Measurements from ENCODE around the gene PRR5.

DNA sequence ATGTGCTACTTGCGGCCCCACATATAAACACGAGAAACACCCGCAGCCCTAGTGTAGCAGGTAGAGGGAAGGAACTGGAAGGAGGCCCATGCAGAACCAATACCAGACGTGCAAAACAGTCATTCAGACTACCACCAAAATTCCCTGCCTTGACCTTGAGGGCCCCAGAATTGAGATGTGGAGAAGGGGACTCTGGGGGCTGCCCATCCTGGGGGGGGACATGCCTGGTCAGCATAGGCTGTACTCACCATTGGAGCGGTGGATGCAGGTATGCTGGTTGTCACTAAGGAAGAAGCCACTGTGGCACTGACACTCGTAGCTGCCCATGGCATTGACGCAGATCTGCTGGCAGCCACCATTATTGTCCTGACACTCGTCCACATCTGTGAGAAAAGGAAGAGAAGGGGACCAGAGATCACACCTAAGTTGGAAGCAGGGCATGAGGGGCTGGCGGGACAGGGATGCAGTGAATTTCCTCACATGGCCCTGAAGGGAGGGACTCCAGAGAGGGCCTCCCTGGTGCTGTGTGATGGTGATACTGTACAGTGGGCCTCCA, 52.3 kb downstream of the SCUBE1 start:
- RRBS: no CpG with 5 or more reads among the region's 9 CpGs
CAGE:
- cytosol, long polyA plus RNA: no peak
- long polyA plus RNA: no peak
- nucleus, long polyA plus RNA: no peak

DNA sequence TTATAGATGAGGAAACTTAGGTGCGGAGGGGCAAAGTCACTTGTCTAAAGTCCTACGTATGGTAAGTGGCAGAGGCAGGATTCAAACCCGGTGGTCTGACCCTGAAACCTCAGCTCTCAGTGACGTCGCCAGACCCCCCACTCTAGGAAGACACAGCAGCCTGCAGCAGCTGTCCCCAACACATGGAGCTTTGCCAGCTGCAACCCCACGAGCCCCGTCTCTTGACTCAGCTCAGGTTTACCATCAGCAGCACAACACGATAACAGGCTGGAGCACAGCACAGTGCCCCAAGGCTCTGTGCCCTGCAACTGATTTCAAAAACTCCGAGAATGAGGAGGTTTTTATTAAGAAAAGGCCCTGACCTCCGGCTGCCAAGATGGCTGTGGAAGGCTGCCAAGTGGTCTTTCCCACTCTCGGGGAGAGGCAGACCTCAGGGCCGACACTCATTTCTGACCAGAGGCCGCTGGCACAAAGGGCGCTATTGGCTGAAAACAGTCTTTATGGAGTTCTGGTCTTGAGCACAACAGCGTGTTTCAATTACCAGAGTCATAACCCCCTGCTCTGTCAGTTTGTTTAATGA, 51.2 kb downstream of the SCUBE1 start:
- RRBS: no CpG with 5 or more reads among the region's 15 CpGs
CAGE:
- cytosol, long polyA plus RNA: no peak
- long polyA plus RNA: no peak
- nucleus, long polyA plus RNA: no peak

GRCh38 chr22:44011952-44012606, 12.0 kb upstream of the PARVB start:
- RRBS: no CpG with 5 or more reads among the region's 6 CpGs
CAGE:
- cytosol, long polyA plus RNA: no peak
- long polyA plus RNA: no peak
- nucleus, long polyA plus RNA: no peak

DNA sequence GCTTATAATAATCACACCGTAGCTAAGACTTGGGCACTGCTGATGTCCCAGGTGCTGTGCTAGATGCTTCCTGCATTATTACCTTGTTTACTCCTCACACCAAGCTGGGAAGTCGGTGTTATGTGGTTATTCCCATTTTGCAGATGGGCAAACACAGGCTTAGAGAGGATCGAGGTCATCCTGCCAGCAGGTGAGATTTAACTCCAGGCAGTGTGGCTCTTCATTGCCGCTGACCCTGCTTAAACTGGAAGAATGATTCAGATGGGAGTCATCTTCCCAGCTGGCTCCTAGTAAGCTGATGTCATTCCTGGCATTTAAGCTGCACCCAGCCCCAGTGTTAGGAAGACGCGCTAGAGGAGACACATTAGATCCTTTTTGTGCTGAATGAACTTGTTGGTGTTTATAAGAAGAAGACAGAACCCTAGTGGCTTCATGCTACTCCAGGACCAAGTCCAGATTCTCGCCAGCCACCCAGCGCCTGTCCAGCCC, 13.4 kb downstream of the PARVB start:
- RRBS: no CpG with 5 or more reads among the region's 8 CpGs
CAGE:
- cytosol, long polyA plus RNA: no peak
- long polyA plus RNA: no peak
- nucleus, long polyA plus RNA: no peak

- RRBS: no CpG with 5 or more reads among the region's 11 CpGs
CAGE:
- cytosol, long polyA plus RNA: no peak
- long polyA plus RNA: no peak
- nucleus, long polyA plus RNA: no peak
Observed at GRCh38 chr22:44057304-44057785, 33.2 kb downstream of the PARVB start.

DNA sequence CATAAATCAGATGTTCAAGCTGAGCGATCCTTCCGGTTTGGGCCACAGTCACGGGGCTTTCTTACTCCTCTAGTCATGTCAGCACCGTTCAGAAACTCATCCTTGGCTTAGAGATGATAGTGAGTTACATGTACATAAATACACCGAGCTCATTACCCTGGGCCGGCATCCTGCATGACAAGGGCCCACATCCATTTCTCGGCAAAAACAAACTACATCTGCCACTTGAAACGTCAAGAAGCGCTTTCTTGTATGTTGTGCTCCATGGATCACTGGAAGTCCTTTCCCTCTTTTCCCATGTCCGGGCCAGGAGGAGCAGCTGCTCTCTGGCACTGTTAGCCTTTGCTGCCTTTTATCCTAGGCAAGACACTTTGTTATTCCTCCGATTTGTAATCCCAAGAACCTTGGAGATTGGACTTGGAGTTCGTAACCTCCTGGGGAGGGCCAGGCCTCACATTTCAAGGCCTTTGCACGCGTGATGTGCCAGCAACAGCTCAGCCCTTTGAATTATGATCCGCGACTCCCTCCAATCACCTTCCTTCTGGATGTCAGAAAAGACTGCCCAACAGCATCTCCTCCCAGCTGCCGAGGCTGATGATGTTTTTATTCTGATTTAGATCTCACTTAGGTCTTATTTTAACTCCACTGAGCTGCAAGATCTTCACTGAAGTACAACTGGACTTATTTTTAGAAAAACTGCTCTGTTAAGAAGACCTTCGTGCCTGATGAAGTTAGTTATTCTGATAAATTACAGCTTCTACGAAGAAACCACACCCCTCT, 62.1 kb downstream of the PARVB start:
- RRBS: no CpG with 5 or more reads among the region's 19 CpGs
CAGE:
- cytosol, long polyA plus RNA: no peak
- long polyA plus RNA: no peak
- nucleus, long polyA plus RNA: no peak

DNA sequence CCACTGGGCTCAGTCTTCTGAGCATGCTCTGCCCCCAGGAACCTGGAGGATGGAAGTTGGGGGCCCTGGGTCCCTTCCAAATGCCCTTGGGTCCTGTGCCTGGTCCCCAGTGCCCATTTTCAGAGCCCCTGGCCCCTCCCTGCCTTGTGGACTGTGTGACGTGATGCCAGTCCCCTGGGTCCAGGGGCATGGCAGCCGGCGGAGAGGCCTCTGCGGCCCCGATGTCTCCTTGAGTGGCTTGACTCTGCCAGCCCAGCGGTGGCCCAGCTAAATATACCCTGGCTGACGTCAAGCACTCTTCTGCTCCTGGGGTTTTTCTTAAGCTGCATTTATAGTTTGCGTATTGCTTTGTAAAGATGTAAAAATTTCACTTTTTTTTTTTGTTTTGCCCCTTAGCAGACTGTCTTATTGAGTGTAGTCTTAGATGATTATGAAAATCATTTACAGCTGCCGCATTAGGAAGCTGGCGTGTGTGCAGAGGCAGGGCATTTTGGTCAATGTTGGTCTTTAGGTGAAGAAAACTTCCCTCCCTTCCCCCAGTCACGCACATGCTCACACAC, 35.1 kb upstream of the PARVG start:
- RRBS: no CpG with 5 or more reads among the region's 11 CpGs
CAGE:
- cytosol, long polyA plus RNA: no peak
- long polyA plus RNA: no peak
- nucleus, long polyA plus RNA: no peak

DNA sequence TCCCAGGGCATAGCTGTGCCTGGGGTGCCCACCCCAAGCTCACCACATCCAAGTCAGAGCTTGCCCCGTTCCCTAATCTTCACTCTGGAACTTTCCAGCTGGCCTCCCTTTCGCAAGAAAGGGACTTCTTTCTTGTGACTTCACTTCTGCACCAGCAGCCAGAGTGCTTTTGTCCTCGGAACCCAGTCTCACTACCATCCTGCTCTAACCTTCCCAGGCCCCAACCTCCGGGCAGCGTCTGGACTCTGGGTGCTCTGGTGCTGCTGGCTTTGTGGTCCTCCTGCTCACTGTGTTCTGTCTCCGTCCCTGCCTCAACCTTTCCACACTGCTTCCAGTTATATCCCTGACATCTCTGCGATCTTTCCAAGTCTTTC, 30.9 kb downstream of the PARVG start:
- RRBS: no CpG with 5 or more reads among the region's 7 CpGs
CAGE:
- cytosol, long polyA plus RNA: no peak
- long polyA plus RNA: no peak
- nucleus, long polyA plus RNA: no peak

DNA sequence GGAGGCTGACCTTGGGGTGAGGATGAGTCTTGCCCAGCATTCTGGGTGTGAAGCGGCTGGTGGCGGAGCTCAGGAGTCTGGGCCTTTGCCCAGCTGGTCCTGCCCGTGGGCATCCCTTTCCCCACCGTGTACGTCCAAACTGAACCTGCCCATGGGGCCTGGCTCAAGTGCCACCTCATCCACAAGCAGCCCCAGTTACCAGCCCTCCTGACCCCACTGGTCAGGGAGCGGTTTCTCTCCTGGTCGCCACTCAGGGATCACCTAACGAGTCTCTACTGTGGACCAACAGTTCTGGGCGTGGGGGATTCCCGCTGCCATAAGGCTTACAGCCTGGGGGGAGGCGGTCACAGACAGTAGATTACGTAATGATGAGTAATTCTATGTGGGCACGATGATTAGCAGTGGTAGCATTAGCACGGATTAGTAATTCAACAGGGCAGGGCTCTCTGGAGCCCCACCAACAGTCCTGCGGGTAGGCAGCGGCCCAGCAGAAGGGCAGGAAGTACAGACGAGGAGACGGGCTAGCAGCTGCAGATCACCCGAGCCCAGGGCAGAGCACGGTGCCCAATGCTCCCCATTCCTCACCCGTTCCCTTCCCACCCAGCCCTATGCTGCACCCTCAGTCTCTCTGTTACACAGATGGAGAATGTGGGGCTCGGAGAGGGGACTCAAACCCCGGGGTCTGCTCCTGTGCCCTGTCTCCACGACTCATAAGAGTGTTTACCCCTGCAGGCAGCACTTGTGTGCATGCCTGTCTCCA, 3.7 kb downstream of the SHISAL1 start:
- RRBS: no CpG with 5 or more reads among the region's 24 CpGs
CAGE:
- cytosol, long polyA plus RNA: no peak
- long polyA plus RNA: no peak
- nucleus, long polyA plus RNA: no peak

- RRBS: 3% methylated on average over 61 of the region's 129 CpGs
CAGE:
- cytosol, long polyA plus RNA: no peak
- long polyA plus RNA: no peak
- nucleus, long polyA plus RNA: no peak
Observed at GRCh38 chr22:44330548-44331779, 18.2 kb upstream of the SHISAL1 start.

GRCh38 chr22:44658309-44658922, 43.6 kb upstream of the PRR5 start:
- RRBS: 42% methylated on average over 1 of the region's 14 CpGs
CAGE:
- cytosol, long polyA plus RNA: no peak
- long polyA plus RNA: no peak
- nucleus, long polyA plus RNA: no peak

DNA sequence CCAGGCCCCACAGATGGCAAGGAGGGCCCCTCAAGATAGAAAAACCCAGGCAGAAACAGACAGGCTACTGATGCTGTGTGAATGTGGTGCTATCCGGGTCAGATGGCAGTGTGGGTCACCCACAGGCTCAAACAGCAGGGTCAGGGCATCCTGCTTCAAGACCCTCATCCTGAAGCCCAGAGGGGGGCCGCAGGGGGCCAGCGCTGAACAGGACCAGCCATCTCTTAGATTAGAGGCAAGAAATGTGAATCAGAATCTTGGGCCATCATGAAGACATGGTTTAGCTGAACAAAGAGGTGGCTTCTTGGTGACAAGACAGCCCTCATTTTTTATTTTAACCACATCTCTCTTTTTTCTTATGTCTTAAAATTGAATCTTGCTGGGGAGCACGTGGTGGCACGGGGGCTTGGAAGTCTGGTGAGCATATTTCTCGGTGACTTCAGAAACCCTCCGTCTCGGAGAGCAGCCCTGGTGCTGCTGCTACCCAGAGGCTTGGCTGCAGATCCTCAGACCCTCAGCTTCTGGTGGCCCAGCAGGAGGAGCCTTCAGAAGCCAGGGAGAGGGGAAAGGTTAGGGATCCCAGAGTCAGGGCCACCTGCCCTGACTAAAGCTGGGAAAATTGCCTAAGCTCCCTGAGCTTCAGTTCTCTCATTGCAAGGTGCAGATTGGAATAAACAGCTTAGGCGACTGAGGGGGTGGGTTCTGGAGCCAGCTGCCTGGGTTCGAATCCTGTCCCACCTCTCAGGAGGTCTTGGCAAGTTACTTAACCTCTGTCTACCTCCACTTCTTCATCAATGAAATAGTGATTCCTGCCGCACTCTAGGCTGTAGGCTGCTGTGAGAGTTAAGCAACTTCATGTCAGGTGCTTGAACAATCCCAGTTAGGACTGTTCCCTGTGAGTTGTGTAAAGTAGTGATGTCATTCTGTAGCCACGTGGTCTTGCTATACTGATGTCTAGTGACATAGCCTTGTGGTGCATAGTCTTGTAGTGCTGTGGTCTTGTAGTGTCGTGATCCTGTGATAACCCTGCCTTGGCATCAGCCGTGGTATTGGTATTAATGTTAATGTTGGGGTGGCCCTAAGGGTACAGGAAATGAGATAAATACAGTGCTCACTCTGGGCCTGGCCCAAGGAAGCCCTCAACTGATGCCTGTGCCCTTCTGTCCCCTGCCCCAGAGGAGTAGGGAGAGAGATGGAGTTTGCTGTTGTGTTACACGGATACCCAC, 30.6 kb upstream of the PRR5 start:
- RRBS: no CpG with 5 or more reads among the region's 15 CpGs
CAGE:
- cytosol, long polyA plus RNA: no peak
- long polyA plus RNA: no peak
- nucleus, long polyA plus RNA: no peak

GRCh38 chr22:44684410-44685273, 17.4 kb upstream of the PRR5 start:
- RRBS: 3% methylated on average over 5 of the region's 26 CpGs
CAGE:
- cytosol, long polyA plus RNA: no peak
- long polyA plus RNA: no peak
- nucleus, long polyA plus RNA: no peak

GRCh38 chr22:44702144-44702429, at the start of gene PRR5:
PRR5 (plus strand) TSS chr22:44702204.
- RRBS: 3% methylated on average over 23 of the region's 46 CpGs
CAGE:
- cytosol, long polyA plus RNA: no peak
- long polyA plus RNA: no peak
- nucleus, long polyA plus RNA: no peak

DNA sequence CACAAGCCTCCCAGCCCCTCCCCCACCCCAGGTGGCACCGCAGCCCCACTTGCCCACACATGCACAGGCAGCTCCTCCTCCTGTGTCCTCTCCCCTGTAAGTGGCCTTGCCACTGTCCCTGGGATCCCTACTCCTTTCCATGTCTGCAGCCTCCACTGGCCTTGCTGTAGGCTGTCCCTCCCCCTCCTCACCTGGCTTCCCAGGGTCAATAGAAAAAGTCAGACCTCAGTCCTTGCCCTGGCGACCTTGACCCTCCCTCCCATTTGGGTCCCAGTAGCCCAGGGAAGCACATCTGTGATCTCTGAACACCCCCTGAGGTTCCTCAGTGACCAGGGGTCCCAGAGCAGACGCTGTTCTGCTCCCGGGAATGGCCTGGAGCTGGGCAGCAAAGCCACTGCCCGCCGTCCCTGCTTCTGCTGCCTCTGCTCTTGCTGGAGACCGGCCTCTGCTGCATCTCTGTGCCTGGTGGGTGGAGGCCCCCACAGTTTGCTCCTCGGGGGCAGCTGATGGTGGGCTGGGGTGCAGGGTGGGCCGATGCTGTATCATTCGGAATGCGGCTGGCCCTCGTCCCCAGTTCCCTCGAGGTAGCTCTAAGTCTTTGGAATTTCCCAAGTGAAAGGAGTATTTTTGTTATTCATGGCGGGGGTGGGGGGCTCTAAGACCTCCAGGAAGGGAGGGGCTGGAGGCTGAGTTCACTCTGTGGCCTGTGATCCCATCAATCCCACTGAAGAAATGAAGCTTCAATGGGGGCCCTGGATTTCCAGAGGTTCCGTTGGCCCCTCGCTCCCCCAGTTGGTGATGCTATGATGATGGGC, 43.7 kb downstream of the ARHGAP8 start:
- RRBS: 65% methylated on average over 2 of the region's 16 CpGs
CAGE:
- cytosol, long polyA plus RNA: no peak
- long polyA plus RNA: no peak
- nucleus, long polyA plus RNA: no peak

- RRBS: no CpG with 5 or more reads among the region's 9 CpGs
CAGE:
- cytosol, long polyA plus RNA: no peak
- long polyA plus RNA: no peak
- nucleus, long polyA plus RNA: no peak
Observed at GRCh38 chr22:44869791-44870424, 117.5 kb downstream of the ARHGAP8 start.

DNA sequence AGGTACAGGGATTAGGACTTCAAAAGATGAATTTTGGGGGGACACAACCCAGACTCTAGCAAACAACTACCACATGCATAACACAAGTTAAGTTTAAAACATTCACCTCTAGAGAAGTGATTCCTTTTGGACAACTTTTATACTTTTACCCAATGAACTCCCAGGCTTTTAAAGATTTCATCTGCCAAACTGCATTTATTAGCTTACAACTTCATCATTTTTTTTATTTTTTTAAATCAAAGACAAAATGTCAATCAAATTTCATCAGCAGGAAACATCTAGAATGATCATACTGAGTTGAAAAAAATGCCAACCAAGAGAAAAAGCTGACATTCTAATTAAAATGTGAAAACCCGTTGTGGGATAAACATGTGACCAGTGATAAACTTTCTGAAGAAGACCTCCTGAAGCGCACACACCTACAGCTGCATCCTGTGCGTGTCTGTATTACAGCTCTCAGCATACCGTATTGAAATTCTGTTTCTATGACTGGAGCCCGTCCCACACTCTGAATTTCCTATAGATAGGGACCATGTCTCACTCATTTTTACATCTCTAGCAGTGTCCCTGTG, 12.4 kb upstream of the NUP50 start:
- RRBS: no CpG with 5 or more reads among the region's 5 CpGs
CAGE:
- cytosol, long polyA plus RNA: no peak
- long polyA plus RNA: no peak
- nucleus, long polyA plus RNA: no peak

- RRBS: 2% methylated on average over 23 of the region's 39 CpGs
CAGE:
- cytosol, long polyA plus RNA: no peak
- long polyA plus RNA: no peak
- nucleus, long polyA plus RNA: no peak
Observed at GRCh38 chr22:45164480-45165166, 898 bp downstream of the NUP50 start.

- RRBS: no CpG with 5 or more reads among the region's 8 CpGs
CAGE:
- cytosol, long polyA plus RNA: no peak
- long polyA plus RNA: no peak
- nucleus, long polyA plus RNA: no peak
Observed at GRCh38 chr22:45165167-45165463, 1.4 kb downstream of the NUP50 start.

DNA sequence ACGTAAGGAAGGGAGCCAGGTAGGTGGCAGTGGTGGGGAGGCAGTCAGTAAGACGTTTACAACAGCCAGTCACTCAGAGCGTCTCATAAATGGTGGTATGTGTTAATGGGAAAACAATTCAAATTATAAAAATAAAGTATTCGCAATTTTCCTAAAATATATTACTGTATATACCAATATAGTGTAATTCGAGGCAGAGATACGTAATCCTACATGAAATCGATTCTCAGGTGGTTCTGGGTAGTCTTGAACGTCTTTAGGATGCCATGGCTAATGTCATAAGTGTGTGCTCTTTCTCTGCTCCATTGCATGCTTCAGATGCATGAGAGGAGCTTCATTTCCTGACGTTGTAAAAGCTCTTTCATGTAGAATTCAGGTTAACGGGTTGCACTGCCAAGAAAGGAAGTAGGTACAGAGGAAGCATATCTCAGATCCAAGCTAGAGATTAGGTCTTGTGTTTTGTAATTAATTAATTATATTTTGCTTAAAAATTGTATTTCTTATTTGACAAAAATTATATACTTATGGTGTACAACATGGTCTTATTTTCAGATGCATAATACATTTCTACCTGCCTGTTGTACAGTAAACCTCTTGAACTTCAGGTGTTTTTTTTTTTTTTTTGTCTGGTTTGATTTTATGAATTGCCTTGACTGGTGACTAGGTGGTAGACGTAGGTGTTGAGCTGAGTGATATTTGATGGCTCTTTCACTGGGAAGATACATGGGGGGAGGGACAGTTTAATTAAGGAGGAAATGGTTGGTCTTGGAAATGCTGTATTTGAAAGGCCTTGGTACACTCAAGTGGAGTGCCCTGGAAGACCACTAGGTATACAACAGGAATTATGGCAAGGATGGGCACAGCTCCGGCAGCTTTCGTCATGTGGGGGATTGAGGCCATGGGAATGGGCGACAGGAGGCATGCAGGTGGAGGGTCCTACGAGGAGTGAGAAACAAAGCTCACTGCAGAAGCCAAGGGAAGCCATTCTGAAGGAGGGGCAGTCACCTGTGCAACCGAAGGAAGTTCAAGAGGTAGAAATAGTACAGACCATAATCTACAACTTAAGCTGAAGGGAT, 9.3 kb downstream of the NUP50 start:
- RRBS: no CpG with 5 or more reads among the region's 16 CpGs
CAGE:
- cytosol, long polyA plus RNA: no peak
- long polyA plus RNA: no peak
- nucleus, long polyA plus RNA: no peak

Measured in SK-N-SH (cell line).